PFSK-1 (cell line): ENCODE data around the gene ZNF45.

DNA sequence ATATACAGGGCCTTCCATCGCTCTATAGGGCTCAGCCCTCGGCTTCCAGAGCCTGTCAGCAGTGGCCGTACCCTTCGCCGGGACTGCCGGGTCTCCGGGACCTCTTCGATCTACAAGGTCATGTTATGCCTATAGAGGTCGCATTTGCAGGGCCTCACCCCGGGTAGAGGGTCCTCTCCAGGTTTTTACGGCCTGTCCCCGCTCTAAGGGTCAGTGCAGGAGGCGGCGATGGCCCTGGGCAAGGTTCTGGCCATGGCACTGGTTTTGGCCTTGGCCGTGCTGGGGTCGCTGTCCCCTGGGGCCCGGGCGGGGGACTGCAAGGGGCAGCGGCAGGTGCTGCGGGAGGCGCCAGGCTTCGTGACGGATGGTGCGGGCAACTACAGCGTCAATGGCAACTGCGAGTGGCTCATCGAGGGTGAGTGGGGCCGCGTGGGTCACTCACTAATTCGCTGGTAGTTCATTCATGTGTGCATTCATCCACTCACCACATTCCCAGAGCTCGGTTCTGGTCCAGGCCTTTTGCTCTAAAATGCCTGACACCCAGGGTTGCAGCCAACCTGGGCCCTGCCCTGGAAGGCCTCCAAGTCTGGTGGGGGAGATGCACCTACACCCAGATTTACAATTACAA is 695 bp downstream of the MEGF8 start:
- RRBS, result 5% methylated on average over 4 of the region's 31 CpGs

DNA sequence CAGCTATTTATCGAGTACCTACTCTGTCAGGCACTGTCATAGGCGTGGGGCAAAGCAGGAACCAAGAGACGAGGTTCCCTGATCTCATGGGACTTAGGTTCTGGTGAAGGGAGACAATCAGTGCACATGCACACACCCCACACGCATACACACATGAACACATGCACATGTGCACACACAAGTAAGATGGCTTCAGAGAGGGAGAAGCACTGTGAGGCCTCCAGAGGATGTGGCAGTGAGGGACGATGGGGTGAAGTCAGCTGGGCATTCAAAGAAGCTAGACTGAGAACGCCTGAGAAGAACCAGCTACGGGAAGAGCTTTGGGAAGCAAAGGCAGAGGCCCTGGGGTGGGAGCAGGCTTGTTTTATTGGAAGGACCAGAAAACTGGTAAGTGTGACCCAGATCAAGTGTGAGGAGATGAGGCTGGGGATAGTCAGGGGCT is 13.1 kb downstream of the CNFN start:
- RRBS, result no CpG with 5 or more reads among the region's 7 CpGs

DNA sequence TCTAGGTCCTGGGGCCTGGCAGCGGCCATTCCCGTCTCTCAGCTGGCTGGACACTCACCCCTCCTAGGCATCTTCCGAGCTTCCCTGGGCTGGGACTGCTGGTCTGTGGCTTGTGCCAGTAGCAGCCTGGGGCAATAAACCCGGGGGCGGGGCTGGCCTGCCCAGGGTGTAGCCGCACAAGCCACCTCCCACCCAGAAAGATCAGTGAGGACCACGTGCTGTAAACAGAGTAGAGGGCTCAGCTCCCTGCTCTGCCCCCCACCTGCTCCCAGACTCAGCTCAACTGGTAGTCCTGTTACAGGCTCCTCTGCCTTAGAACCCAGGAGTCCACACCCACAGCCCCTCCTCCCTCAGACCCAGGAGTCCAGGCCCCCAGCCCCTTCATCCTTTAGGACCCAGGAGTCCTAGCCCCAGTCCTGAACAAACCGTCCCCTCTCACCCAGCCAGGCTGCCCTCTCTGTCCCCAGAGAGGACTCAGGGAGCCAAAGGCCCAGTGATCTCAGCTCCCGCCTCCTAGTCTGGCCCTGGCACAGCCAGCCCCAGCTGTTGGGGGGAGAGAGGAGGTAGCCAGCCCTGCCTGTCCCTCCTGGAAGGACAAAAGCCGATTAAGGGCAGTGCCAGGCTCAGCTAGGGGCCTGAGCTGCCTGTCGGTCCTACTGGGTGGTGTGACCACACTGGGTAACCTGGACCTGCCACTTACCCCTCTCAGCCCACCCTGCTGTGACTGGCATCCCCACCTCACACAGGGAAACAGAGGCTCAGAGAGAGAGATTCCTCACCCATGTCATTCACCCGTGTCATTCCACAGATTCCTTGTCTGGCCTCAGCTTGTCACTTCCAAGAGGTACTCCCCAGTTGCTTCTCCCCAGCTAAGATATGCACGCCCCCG is 14.6 kb downstream of the LIPE start:
- RRBS, result no CpG with 5 or more reads among the region's 14 CpGs

GRCh38 chr19:42455533-42456323 is 13.0 kb upstream of the CXCL17 start:
- RRBS, result no CpG with 5 or more reads among the region's 5 CpGs

DNA sequence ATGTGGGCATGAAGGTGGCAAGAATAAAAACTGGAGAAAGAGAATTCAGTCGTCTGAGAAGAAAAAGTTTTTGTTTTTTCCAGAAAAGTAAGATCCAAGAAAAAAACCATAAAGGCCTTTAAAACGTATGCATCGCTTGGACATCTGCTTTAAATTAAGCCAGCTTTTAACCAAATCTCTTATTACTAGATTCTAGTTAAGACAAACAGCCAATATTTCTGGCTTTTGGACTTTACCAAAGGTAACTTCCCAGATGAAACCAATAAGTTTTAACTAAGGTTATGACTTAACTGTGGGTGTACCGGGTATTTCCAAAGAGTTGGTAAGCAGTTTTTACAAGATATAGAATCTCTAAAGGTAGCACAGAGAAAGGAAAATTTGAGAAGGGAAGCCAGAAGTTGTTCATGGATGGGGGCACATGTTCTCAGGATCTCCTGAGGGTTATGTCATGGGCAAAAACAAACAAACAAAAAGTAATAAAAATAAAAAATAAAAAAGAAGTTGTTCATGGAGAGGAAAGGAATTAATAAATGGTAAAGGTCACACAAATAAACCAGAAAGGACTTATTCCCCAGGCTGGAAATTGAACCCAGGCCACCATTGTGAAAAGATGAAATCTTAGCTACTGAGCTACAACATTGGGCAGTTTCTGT is 33.9 kb downstream of the CEACAM1 start:
- RRBS, result no CpG with 5 or more reads among the region's 4 CpGs

- RRBS, result no CpG with 5 or more reads among the region's 1 CpG
These were observed 20.9 kb downstream of the CEACAM1 start for GRCh38 chr19:42507428-42507804.

GRCh38 chr19:43315818-43316319 is 37.6 kb upstream of the CD177 start:
- RRBS, result no CpG with 5 or more reads among the region's 16 CpGs

DNA sequence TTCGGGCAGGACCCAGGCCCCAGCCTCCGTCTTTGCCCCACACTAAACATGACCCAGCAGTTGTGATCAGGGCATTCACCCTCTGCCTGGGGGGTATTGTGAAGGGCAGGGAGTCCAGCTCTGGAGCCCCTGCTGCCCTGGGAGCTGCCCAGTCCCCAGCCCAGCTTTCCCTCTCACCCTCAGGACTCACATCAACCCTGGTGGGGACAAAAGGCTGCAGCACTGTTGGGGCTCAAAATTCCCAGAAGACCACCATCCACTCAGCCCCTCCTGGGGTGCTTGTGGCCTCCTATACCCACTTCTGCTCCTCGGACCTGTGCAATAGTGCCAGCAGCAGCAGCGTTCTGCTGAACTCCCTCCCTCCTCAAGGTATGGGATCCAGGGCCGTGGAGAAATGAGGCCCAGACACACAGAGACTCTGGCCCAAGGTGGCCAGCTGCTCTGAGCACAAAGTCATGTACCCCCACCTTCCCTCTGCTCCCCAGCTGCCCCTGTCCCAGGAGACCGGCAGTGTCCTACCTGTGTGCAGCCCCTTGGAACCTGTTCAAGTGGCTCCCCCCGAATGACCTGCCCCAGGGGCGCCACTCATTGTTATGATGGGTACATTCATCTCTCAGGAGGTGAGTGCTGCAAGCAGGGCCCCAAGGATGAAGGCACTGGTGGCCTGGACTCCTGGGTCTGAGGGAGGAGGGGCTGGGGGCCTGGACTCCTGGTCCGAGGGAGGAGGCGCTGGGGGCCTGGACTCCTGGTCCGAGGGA is 7.7 kb downstream of the CD177 start:
- RRBS, result no CpG with 5 or more reads among the region's 11 CpGs

GRCh38 chr19:43462896-43463420 is 2.5 kb downstream of the LYPD3 start:
- RRBS, result 14% methylated on average over 7 of the region's 36 CpGs

- RRBS, result no CpG with 5 or more reads among the region's 4 CpGs
These were observed 5.4 kb downstream of the PHLDB3 start for GRCh38 chr19:43499129-43499594.

GRCh38 chr19:43502037-43502419 is 2.5 kb downstream of the PHLDB3 start:
- RRBS, result 90% methylated on average over 1 of the region's 23 CpGs

DNA sequence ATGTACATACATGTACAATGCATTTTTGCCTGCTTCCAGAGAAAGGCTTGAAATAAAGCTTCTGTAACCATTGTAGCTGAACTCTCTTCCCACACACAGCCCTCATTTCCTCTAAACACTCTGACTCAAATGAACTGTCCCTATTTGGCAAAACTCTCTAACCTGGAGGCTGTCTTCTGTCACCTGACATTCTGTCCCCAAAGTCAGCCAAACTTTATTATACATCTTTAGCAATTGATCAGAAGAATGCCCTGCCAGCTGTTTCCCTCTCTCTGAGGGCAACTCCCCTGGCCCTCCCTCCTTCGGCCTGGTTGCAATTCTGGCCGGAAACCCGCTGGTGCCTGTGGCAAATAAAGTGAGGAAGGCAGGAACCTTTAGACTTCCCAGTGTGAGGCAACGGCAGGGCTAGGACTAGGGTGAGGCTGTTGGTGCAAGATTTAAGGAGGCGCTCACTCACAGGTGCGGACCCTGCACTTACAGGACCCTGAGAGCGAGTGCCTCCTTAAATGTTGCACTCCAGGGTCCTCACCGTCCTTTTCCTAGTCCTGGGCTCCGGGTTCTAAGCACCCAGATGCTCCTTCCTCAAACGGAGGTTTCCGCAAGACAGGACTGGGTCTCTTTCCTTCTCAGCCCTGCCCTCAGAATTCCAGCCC is 1.6 kb downstream of the ETHE1 start:
- RRBS, result no CpG with 5 or more reads among the region's 11 CpGs

DNA sequence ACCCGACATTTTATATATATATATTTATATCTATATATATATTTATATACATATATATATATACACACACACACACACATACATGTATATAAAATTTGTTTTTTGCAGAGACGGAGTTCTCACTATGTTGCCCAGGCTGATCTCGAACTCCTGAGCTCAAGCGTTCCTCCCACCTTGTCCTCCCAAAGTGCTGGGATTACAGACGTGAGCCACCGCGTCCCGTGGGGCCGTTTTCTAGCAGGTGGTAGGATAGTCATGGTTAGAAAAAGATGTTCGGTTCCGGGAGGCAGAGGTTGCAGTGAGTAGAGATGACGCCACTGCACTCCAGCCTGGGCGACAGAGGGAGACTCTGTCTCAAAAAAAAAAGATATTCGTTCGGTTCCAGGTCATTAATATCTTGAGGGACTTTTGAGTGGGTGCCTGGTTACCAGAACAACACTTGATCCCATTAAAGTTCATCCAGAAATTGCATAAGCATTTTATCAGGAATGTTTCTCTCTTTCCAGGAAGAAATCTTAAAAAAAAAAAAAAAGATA is 771 bp upstream of the ETHE1 start:
- RRBS, result no CpG with 5 or more reads among the region's 15 CpGs

GRCh38 chr19:43572017-43572508 is 3.3 kb downstream of the XRCC1 start:
- RRBS, result no CpG with 5 or more reads among the region's 4 CpGs

DNA sequence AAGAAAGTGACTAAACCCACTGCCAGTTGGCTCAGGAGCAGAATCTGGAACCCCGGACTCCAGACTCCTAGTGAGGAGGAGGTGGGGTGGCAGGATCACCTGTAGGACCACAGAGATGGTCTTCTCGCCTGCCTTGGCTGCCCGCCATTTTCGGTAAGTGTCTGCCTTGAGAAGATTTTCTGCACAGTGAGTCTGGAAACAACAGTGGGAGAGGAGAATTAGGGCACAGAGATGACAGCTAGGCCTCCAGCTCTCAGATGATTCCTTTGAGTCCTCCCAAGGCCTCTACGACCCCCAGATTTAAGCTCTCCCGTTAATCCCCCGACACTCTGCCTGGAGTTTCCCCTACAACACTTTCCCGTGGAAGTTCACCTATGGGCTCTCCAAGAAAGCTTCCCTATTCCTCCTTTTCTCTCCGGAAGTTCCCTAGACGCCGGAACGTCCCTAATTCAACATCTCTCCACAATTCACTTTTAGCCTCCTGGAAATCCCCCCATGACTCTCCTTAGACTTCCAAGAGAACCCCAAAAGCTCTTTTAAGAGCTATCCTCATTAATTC is 437 bp downstream of the XRCC1 start:
- RRBS, result no CpG with 5 or more reads among the region's 12 CpGs

- RRBS, result no CpG with 5 or more reads among the region's 4 CpGs
These were observed 9.0 kb downstream of the IRGQ start for GRCh38 chr19:43586774-43587564.

- RRBS, result no CpG with 5 or more reads among the region's 5 CpGs
These were observed 15.8 kb downstream of the SMG9 start for GRCh38 chr19:43738991-43739316.

- RRBS, result no CpG with 5 or more reads among the region's 9 CpGs
These were observed 15.4 kb downstream of the SMG9 start for GRCh38 chr19:43739347-43739701.

DNA sequence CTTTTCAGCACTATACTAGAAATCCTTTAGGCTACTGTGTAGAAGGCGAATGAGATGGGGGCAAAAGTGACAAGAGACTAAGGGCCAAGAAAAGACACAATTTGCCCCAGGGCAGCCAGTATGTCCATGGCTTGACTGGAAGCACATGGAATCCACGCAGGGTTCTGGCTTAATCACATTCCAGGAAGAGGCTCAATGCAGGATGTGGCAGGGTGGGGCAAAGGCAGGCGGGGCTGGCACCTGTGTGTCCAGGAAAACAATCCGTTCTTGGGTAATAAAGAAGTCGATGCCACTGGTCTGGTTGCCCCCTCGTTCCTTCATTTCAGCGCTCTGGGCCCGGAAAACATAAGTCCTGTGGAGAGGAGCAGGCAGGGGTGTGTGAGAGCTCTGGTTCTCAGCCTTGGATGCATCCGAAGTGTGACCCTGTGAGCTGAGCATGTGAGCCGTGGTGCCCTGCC is 14.9 kb downstream of the SMG9 start:
- RRBS, result no CpG with 5 or more reads among the region's 10 CpGs

GRCh38 chr19:43934787-43935708 is at the start of gene ZNF45:
Gene ZNF45 (minus strand): TSS chr19:43935282.
- RRBS, result 0% methylated on average over 1 of the region's 48 CpGs